Heart right ventricle (tissue), 2 donors: Measurements from ENCODE around the genes CTDSPL2 and MYEF2.

GRCh38 chr15:44228981-44229377 lies 33.9 kb upstream of the FRMD5 start:
- PRO-cap, 2 experiments: no peak in any of the 2 experiments

DNA sequence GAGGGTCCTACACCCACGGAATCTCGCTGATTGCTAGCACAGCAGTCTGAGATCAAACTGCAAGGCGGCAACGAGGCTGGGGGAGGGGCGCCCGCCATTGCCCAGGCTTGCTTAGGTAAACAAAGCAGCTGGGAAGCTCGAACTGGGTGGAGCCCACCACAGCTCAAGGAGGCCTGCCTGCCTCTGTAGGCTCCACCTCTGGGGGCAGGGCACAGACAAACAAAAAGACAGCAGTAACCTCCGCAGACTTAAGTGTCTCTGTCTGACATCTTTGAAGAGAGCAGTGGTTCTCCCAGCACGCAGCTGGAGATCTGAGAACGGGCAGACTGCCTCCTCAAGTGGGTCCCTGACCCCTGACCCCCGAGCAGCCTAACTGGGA lies 36.2 kb upstream of the GOLM2 start:
- PRO-cap, 2 experiments: no peak in any of the 2 experiments

GRCh38 chr15:44427495-44428226 lies at the start of gene CTDSPL2:
Gene CTDSPL2, plus strand, starts transcription at chr15:44427629.
- PRO-cap, 2 experiments: peak in 2 of 2 experiments; most common plus-strand start chr15:44427618 (in 2); most common minus-strand start chr15:44427551 (in 1)

- PRO-cap, 2 experiments: no peak in any of the 2 experiments
Measured at GRCh38 chr15:44565117-44565996, 28.4 kb downstream of the EIF3J start.

GRCh38 chr15:44706912-44707814 lies 4.0 kb downstream of the PATL2 start:
- PRO-cap, 2 experiments: no peak in any of the 2 experiments

DNA sequence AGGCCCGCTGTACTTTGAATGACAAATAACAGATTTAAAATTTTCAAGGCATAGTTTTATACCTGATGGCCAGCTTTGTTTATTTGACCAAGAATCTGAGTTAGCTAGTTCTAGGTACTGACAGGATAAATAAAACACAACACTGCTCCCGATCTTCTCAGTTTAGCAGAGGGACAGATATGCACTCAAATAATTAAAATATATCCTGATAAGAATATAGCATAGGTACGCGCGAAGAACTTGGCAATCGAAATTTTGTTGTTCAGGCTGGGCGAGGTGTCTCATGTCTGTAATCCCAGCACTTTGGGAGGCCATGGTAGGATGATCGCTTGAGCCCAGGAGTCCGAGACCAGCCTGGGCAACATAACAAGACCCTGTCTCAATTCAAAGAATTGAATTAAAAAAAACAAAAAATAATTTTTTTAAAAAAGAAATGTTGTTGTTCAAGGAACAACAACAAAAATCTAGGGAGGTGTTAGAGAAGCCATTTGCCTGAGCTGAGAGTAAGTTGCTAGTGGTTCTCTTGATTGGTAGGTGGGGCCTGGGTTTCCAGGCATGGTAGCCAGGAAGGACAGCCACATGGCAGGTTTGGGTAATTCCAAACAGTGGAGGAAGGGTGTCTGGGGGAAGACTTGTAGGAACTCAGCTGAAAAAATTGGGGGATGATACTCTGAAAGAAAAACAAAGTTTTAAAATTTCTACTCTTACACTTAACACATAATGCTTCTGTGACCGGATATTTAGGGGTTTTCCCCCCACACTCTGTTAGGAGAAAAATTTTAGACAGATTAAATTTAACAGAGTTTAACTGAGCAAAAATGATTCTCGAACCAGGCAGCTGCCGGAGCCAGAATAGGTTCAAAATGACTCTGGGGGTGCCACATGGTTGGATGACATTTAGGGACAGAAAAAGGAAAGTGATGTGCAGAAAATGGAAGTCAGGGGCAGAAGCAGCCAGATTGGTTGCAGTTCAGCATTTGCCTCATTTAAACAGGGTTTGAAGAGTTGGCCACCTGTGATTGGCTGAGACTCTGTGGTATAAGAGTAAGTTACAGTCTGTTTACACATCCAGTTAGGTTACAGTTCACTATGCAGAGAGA lies 7.8 kb downstream of the B2M start:
- PRO-cap, 2 experiments: no peak in any of the 2 experiments

GRCh38 chr15:44728565-44728960 lies 7.8 kb upstream of the TRIM69 start:
- PRO-cap, 2 experiments: peak in 2 of 2 experiments; most common minus-strand start chr15:44728871 (in 2)

DNA sequence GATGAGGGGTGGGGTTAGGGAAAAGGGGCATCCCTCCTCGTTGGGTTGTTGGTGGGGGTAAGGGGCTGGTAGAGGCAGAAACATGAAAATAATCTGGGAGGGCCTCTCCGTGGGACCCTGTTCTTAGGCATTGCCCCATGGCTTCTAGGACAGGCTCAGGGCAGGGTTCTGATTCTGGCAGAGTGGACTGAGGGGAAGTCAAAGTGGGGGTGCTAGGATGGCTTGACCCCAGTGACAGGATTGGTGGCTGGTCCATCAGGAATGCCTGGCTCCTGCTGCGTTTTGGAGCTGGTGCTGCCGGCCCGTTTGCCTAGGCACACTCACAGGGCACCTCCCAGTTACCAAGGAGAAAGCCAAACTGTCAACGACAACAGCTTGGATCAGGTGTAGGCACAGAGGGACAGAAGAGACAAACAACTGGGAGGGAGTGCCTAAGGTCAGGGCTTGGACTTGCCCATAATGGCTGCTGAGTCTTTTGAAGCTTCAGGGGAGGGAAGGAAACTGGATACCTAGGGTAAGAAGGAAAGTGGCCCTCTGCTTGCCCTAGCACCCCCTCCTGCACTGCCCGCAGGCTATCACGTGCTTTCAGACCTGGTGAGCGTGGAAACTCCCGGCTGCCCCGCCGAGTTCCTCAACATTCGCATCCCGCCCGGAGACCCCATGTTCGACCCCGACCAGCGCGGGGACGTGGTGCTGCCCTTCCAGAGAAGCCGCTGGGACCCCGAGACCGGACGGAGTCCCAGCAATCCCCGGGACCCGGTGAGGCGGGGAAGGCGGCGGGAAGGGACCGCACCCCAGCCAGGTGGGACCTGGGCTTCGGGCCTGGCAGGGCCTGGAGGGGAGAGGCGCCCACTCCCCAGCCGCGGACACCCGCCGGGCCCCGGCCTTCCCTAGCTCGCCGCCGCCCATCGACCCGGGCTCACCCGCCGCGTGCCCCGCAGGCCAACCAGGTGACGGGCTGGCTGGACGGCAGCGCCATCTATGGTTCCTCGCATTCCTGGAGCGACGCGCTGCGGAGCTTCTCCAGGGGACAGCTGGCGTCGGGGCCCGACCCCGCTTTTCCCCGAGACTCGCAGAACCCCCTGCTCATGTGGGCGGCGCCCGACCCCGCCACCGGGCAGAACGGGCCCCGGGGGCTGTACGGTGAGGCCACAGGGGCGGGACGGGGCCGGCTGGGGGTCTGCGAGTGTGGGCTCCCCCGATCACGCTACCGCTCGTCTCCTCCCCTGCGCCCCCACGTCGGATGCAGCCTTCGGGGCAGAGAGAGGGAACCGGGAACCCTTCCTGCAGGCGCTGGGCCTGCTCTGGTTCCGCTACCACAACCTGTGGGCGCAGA lies 5.2 kb downstream of the DUOX1 start:
- PRO-cap, 2 experiments: no peak in any of the 2 experiments

GRCh38 chr15:45147853-45148453 lies 18.2 kb downstream of the DUOX1 start:
- PRO-cap, 2 experiments: no peak in any of the 2 experiments

- PRO-cap, 2 experiments: no peak in any of the 2 experiments
Measured at GRCh38 chr15:45185901-45186844, 1.6 kb downstream of the SHF start.

GRCh38 chr15:45186845-45187830 lies 628 bp downstream of the SHF start:
- PRO-cap, 2 experiments: no peak in any of the 2 experiments

DNA sequence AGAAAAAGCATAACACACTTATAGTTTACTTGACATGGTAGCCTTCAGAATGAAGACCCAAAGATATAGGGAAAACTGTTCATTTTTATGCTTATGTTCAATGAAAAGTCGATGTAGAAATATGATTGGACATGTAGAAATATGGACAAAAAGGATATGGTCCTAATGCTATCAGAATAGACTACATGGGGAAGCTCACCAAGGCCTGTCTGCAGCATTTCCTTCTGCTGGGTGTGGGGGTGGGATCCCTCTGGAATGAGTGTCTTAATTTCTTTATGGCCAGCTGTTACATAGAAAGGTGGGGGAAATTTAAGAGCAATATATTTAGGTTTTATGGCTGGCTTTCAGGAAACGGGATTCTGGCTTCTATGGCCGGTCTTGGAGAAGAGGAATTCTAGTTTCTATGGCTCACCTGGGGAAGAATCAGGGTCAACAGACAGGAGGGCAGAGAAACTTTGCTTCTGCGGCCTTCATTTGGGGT lies 4.7 kb downstream of the C15orf48 start:
- PRO-cap, 2 experiments: no peak in any of the 2 experiments

GRCh38 chr15:45456166-45457225 lies 26.1 kb downstream of the C15orf48 start:
- PRO-cap, 2 experiments: no peak in any of the 2 experiments

- PRO-cap, 2 experiments: peak in 1 of 2 experiments; most common plus-strand start chr15:45631578 (in 1)
Measured at GRCh38 chr15:45631340-45631918, 3.4 kb upstream of the SQOR start.

DNA sequence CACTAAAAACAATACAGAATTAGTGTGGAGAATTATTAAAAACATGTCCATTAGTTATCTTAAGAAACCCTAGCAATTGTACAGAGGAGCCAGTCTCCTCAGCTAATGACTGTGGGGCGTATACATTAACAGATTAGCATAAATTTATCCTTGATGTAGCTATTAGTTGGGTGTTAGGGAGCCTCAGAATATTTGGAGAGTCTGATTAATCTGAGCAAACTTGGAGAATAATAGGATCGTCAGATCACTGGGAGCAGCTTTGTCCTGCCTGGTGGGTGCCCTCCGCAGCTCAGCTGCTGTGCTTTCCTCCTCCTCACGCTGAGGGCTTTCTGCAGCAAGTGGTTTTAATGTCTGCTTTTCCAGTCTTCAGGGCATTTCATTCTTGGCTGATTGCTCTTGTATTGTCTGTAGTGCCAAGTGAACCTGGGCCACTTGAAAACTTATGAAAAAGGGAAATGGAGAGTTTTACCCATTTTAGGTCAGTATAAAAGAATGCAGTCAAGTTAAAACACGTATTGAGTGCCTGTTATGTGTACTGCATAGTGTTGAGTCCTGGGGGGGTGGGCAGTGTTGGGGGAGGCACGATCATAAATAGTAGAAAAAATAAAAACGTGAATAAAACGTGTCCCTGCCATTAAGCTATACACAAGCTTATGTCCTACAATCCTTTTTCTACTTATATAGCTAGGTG lies 417.3 kb upstream of the SEMA6D start:
- PRO-cap, 2 experiments: no peak in any of the 2 experiments

GRCh38 chr15:47332179-47332430 lies 385.2 kb upstream of the SEMA6D start:
- PRO-cap, 2 experiments: no peak in any of the 2 experiments

- PRO-cap, 2 experiments: no peak in any of the 2 experiments
Measured at GRCh38 chr15:48002558-48003232, 118.1 kb upstream of the SLC24A5 start.

GRCh38 chr15:48177560-48178753 lies at the start of gene MYEF2:
Gene MYEF2, minus strand, starts transcription at chr15:48178295.
- PRO-cap, 2 experiments: peak in 1 of 2 experiments; most common minus-strand start chr15:48178295 (in 1)

- PRO-cap, 2 experiments: no peak in any of the 2 experiments
Measured at GRCh38 chr15:48434269-48435070, 103.2 kb downstream of the DUT start.

- PRO-cap, 2 experiments: no peak in any of the 2 experiments
Measured at GRCh38 chr15:48520557-48521060, 124.9 kb downstream of the FBN1 start.